Iris pigment epithelial cell (primary cell): ENCODE measurements around a stretch of chr5.

- RRBS, result no CpG with 5 or more reads among the region's 4 CpGs
Measured at GRCh38 chr5:138536573-138537591, 6.2 kb downstream of the ETF1 start.

GRCh38 chr5:138752336-138752672 is 921 bp upstream of the CTNNA1 start:
- RRBS, result no CpG with 5 or more reads among the region's 11 CpGs

GRCh38 chr5:139105410-139106271 is 92.5 kb downstream of the SIL1 start:
- RRBS, result 41% methylated on average over 5 of the region's 15 CpGs

DNA sequence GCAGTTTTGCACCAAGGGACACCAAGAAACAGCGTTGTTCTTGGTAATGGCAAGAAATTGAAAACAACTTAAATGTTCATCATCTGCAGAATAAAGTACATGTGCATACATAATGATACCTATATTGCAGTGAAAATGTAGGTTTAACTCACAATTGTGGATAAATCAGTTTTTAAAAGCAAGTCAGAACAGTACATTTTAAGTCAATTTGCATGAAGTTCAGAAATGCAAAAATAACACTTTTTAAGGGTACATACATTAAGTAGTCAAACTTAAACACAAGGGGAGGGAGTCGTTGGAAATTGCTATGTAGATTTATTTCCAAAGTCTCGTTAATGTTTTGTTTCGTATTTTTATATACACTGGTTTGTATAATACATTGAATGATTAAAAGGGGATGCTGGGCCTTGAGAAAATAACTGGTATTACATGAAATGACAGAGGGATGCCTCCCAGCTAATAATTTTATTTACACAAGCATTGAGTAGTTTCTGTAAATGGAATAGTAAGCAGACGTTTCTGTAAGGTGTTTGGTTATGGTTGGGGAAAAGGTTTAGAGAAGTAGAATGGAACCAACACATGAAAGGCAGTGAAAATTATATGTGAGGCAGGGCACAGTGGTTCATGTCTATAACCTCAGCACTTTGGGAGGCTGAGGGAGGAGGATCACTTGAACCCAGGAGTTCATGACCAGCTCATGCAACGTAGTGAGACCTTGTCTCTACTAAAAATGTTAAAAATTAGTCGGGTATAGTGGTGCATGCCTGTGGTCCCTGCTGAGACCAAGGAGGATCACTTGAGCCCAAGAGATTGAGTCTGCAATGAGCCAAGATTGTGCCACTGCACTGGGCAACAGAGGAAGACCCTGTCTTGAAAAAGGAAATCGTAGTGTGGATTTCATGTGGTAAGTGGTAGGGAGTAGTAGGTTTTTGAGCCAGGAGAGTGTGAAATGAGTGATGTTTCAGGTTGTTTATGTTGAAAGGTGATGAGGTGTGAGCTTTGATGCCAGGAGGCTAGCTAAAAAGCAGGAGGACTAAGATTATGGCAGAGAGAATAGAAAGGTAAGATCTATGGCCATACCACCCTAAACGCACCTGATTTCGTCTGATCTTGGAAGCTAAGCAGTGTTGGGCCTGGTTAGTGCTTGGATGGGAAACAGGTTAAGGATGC is 5.6 kb downstream of the MATR3 start:
- RRBS, result no CpG with 5 or more reads among the region's 10 CpGs

DNA sequence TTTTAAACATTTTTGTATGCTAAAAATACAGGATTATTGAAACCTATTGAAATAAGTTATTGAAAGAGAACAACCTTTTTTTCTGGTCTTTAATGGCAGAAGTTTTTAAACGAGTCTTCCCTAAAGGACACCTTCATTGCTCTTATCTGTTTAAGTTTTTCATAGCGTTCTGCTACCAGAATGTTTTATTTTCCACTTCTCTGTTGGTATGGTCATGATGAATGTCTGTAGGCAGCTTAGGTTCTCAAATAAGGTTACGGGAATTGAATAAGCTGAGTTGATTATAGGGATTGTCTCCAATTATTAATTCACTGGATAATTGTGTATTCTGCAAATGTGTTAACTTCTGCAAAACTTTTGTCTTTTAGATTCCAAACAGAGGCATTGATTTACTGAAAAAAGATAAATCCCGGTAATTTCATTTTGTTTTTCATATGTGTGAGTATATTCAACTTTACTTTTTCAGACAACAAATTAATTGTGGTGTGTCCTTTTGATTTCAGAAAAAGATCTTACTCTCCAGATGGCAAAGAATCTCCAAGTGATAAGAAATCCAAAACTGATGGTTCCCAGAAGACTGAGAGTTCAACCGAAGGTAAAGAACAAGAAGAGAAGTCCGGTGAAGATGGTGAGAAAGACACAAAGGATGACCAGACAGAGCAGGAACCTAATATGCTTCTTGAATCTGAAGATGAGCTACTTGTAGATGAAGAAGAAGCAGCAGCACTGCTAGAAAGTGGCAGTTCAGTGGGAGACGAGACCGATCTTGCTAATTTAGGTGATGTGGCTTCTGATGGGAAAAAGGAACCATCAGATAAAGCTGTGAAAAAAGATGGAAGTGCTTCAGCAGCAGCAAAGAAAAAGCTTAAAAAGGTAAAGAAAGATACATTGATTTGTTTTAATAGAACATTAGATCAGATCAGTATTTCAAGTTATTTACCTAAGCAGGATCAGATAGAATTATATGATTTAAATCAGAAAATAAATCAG is 19.3 kb upstream of the PAIP2 start:
- RRBS, result no CpG with 5 or more reads among the region's 8 CpGs

DNA sequence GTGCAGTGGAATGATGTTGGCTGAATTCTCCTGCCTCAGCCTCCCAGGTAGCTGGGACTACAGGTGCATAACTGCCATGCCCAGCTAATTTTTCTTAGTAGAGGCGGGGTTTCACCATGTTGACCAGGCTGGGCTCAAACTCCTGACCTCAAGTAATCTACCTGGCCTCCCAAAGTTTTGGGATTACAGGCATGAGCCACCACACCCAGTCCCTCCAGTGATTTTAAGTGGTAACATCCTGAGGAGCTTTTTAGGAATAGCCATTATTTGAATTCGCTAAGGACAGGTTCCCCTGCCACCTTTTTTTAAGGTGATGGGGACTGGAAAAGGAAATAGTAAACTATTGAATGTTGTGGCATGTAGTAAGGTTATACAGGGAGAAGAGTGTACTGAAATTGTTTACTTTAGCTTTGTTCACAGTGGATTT is 9.7 kb upstream of the PAIP2 start:
- RRBS, result no CpG with 5 or more reads among the region's 2 CpGs

DNA sequence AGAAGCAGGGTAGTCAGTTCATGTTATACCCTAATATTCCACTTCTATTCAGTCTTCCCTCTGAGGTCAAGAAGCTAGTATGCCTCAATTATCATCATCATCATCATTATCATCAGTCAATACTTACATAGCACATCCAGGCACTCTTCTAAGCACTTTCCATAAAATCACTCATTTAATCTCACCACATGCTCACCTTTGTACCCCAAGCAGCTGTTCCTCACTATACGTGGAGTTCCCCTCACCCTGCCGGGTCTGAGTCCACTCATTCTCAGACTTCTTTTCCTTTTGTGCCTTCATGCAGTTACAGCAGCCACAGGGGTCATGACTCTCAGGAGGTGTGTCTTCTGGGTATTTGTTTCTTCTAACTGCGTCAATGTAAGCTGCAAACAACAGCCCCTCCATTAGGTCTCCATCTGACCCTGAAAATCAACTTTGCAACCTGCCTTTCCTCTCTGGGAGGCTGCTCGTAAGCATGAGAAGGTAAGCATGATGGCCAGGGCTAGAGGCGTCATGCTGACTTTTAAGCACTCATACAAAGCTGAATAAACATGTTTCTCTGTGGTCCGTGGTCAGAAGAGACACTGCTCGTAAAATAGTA is 2.0 kb downstream of the DNAJC18 start:
- RRBS, result no CpG with 5 or more reads among the region's 7 CpGs

DNA sequence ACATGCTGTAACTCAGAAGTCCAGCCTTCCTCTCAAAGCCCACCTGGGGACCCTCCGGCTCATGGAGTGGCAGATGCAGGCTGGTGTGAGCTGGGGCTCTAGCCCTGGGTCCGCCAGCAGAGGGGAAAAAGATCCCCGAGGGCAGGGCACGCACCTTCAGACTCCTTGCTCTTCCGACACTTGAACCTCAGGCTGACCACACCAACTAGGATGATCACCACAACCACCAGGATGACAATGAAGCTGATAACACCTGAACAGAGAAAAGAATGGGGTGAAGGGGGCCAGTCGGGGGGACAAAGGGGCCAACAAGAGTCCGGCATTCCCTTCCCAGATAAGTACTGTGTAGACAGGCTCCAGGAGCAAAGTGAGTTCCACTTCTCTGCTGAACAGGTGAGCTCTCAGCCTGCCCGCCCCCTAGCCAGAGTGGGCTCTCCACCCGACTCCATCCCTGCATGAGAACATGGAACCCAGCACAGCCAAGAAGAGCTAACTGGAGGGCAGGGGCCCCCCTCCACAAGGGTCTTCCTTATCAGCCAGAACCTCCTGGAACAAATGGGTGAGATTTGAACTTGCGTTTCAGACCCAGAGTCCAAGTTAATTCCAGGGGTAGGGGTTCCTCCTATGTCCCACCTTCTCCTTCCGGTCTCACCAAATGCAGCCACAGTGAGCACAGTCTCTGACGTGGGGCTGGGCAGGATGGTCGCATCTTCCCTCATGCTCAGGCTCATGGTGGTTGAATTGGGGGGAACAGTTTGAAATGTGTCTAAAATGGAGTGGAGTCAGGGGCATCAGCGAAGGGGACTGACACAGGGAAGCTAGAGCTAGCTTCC is 7.7 kb downstream of the ECSCR start:
- RRBS, result no CpG with 5 or more reads among the region's 14 CpGs

DNA sequence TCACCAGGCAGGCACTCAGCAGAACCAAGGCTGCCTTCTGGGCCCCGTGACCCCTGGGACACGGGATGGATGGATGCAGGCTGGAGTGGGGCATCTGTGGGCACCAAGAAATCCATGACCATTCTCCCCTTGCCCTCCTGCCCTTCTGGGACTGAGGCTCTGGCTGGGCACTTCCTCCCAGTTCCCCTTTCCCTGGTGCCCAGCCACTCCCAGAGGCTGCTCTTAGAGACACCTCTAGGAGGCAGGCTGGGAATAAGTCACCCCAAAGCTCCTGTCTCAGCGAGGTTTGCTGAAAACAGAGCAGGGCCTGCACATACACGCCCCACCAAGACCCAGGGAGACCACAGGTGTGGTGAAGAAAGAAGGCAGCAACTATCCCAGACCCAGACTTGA is 951 bp downstream of the STING1 start:
- RRBS, result no CpG with 5 or more reads among the region's 4 CpGs

DNA sequence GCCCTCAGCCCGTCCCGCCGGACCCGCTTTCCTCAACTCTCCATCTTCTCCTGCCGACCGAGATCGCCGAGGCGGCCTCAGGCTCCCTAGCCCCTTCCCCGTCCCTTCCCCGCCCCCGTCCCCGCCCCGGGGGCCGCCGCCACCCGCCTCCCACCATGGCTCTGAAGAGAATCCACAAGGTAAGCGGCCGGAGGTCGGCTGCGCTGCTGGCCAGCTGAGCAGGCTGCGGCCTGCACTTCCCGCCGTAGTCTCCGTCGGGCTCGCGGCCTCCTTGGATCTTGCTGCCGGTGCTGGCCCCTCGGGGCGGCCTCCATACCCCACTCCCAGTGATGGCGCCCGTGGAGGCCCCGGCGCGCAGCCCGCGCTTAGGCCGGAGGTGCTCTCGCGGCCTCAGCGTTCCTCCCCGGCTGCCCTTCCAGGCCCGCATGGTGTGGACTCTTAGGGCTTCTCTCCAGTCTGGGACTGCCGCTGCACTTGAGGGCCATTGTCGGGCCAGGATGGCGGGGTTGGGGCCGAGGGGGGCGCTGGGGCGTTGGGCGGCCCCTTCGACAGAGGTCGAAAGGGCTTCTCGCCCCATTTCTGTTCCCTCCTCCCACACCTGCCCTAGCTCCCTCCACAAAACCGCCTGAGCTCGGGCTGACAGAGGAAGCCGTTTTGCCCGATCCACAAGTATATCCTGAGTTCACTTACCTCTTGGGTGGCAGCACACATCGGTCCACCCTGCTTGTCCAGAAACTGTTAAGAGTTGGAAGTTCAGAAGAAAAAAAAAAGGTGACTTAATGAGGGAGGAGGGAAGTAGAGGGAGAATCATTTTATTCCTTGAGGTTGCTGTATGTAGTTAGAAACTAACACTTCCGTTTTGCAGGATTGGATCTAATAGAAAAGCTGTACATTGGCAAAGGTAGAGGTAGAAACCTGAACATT is 760 bp downstream of the UBE2D2 start:
- RRBS, result 3% methylated on average over 18 of the region's 60 CpGs

DNA sequence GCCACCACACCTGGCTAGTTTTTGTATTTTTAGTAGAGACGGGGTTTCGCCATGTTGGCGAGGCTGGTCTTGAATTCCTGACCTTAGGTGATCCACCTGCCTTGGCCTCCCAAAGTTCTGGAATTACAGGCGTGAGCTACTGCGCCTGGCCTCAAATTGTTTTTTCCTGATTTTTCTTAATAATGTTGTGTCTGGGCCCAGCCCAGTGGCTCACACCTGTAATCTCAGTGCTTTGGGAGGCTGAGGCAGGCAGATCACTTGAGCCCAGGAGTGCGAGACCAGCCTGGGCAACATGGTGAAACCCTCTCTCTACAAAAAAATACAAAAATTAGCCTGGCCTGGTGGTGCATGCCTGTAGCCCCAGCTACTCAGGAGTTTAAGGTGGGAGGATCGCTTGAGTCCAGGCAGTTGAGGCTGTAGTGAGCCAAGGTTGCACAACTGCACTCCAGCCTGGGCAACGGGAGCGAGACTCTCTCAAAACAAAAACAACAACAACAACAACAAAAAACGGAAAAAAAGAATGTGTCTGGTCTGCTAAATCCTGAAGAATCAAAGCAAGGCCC is 41.1 kb downstream of the UBE2D2 start:
- RRBS, result no CpG with 5 or more reads among the region's 10 CpGs

- RRBS, result no CpG with 5 or more reads among the region's 2 CpGs
Measured at GRCh38 chr5:139627440-139627873, 20.7 kb upstream of the CXXC5 start.

DNA sequence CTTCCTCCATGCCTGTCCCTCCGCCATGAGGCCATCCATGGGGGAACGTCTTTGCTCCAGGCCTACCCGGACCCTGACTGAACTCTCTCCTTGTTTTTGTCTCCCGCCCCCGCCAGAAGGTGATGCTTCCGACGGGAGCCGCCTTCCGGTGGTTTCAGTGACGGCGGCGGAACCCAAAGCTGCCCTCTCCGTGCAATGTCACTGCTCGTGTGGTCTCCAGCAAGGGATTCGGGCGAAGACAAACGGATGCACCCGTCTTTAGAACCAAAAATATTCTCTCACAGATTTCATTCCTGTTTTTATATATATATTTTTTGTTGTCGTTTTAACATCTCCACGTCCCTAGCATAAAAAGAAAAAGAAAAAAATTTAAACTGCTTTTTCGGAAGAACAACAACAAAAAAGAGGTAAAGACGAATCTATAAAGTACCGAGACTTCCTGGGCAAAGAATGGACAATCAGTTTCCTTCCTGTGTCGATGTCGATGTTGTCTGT is 34.6 kb downstream of the CXXC5 start:
- RRBS, result 58% methylated on average over 5 of the region's 25 CpGs

DNA sequence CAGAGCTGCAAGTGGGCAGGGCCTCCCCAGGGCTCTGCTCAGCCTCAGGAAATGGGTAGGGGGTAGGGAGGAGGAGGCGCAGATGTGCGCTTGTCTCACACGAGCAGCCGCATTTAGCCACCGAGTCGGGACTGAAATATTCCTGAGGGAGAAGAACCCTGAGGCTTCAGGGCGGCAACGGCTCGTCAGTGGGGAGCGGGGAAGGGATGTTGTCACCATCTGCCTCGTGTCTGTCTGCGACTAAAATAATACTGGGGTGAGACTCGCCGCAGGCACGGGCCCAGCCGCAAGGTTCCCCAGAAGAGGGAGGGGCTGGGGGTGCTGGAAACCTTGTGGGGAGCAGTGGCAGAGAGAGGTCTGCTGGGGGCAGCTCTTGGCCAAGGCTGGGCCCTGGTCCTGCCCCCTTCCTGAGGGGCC is 55.3 kb upstream of the PSD2 start:
- RRBS, result no CpG with 5 or more reads among the region's 16 CpGs

DNA sequence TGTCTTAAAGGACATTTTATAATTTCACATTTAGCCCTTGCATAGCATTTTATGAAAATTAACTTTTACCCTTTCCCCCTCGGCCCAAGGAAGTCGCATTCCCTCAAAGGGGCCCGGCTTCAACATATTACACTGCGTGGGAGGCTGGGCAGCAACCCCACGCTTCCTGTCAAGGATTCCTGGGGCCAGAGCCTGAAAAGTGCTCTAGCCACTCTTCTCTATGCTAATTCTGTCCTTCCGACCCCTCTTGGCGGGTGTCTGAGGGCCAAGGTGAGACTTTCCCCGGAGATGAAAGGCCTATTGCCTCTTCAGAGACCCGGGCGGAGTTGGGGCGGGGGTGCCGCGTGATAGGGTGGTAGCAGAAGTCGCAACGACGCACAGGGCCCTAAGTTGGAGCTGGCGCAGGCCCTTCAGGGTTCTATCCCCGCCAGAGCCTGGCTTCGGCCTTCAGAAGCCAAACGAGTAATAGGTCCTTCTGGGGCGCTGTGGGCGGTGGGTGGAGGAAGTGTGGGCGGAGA is 6.8 kb upstream of the PURA start:
- RRBS, result no CpG with 5 or more reads among the region's 23 CpGs

DNA sequence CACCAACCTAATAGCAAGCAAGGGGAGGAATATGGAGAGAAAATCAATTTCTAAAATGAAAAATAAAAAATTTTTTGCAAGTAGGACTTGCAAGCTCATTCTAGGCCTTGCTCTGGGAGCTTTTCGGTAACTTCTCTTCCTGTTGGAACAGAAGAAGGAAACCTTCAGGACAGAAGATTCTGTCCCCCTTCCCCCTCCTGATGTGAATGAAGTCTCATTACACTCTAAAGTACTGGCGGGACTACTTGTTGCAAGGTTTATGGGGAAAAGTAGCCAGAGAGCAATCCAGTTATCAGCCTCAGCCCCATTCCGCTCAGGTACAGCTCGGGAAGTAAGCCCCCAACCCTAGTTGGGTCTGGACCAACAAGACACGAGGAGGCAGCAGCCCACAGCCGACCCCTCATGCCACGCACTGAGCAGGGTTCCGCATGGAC is 559 bp upstream of the CYSTM1 start:
- RRBS, result no CpG with 5 or more reads among the region's 8 CpGs

- RRBS, result no CpG with 5 or more reads among the region's 1 CpG
Measured at GRCh38 chr5:140381443-140381647, 20.3 kb upstream of the ANKHD1 start.

GRCh38 chr5:140451749-140452302 is 50.2 kb downstream of the ANKHD1 start:
- RRBS, result no CpG with 5 or more reads among the region's 10 CpGs

GRCh38 chr5:140568806-140569698 is 4.4 kb downstream of the SLC35A4 start:
- RRBS, result no CpG with 5 or more reads among the region's 7 CpGs